ENCODE measurements around a stretch of chr21.

DNA sequence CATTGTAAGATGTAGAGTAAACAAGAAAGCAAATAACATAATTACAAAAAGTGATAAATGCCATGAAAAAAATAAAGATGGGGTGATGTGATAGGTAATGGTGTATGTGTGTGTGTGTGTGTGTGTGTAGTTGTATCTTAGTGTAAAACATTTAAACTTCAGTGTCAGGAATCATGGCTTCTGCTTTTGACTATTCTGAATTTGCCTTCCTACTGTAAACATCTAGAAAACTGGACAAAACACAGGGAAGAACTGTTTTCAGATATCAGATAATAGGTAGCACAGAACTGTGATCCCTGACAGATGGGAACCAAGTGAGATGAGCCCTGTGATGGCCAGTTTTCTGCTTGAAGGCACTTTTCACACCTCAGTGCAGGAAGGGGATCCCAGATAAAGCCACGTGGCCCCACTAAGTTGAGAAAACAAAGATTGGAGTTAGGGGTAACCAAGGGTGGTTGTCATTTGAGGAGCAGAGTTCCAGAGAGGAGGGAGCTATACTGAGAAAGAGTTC lies 17.2 kb downstream of the DYRK1A start:
- CAGE, long polyA plus RNA: no peak
- RRBS: no CpG with 5 or more reads among the region's 1 CpG

DNA sequence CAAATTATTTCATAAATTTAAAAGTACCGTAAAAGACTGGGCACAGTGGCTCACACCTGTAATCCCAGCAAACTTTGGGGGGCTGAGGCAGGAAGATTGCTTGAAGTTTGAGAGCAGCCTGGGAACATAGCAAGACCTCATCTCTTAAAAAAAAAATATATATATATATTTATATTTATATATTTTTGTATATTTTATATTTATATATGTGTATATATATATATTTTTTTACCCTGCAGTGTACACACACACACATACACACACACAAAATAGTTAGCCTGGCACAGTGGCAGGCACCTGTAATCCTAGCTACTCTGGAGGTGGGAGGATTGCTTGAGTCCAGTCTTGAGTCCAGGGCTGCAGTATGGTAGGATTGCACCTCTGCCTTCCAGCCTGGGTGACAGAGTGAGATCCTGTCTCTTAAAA lies 31.4 kb downstream of the DYRK1A start:
- CAGE, long polyA plus RNA: no peak
- RRBS: no CpG with 5 or more reads among the region's 1 CpG

GRCh38 chr21:37408699-37409145 lies 42.1 kb downstream of the DYRK1A start:
- CAGE, long polyA plus RNA: no peak
- RRBS: no CpG with 5 or more reads among the region's 2 CpGs

- CAGE, long polyA plus RNA: no peak
- RRBS: no CpG with 5 or more reads among the region's 4 CpGs
Observed at GRCh38 chr21:37436504-37437138, 70.0 kb downstream of the DYRK1A start.

- CAGE, long polyA plus RNA: no peak
- RRBS: no CpG with 5 or more reads among the region's 4 CpGs
Observed at GRCh38 chr21:38277883-38278312, 21.1 kb downstream of the KCNJ15 start.

- CAGE, long polyA plus RNA: no peak
- RRBS: no CpG with 5 or more reads among the region's 6 CpGs
Observed at GRCh38 chr21:38293553-38294326, 36.9 kb downstream of the KCNJ15 start.

GRCh38 chr21:38804363-38805412 lies 1.0 kb upstream of the ETS2 start:
- CAGE, long polyA plus RNA: no peak
- RRBS: 34% methylated on average over 14 of the region's 39 CpGs

DNA sequence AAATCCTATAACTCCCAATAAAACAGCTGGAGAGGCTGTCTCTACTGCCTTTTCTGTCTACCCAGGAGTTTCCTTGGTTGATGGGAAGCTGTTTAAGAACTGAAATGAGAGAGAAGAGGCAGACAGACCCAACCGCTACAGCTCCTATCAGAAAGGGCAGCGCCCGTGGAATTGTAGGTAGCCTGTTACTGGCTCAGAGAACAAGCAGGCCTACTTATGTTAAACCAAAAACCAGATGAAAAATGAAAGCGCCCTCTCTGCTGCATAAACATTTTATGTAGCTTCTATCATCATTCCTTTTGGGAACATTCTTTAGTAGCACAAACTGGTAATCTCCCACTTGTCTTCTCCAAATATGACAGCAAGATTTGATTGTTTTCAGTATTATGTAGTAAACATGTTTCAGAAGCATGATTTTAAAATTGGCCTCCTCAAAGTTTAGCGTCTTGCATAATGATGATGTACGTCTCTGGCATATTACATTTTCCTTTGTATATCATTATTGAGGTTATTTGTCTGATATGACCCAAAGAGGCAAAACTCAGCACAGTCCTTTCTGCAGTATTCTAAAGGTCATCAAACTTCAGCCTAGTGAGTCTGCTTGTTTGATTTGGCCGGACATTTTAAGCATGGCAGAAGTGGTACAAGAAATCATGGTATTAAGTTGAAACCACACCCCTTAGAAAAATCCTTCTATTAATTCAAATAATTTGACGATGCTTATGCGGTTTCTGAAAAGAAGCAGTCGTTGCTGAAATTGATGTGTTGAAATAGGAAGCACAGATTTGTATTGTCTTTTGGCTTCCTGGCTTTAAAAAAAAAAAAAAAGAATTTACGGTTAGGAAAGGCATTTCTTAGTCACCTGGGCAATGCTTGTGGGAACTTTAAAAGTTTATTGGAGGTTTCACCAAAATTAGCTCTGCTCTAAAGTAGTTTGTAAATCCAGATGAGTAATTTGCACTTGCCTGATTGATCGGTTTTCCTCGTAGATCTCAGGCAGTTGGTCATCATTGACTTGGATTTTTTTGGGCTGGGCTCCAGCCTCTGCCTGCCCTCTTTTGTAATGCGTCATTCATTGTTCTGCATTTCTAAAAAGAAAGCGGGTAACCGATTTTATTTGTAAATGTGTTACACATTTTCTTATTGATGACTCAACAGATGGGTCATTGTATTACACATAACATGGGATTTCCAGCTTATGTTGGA lies 5.0 kb downstream of the ETS2 start:
- CAGE, long polyA plus RNA: no peak
- RRBS: no CpG with 5 or more reads among the region's 16 CpGs

- CAGE, long polyA plus RNA: no peak
- RRBS: no CpG with 5 or more reads among the region's 1 CpG
Observed at GRCh38 chr21:38823351-38823778, 17.6 kb downstream of the ETS2 start.

DNA sequence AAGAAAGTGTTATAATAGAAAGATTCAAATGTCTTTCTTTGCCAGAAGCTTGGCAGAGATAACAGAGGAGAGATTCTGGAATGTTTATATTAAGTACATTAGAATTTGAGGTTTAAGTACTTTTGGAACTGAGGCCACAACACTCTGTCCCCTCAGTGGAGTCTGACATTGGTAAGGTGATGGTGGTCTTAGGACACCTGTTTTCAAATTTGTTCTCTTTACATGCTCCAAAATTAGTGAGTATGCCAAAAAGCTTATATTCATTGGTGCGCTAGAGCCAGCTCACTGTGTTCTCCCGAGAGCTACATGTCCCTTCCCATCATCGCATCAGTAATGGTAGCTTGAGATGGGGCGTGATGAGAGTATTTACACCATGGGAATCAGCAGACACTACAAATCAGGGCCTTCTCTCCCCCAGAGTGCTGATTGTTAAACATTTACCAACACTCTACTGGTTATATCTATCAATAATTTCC lies 19.5 kb downstream of the ETS2 start:
- CAGE, long polyA plus RNA: no peak
- RRBS: no CpG with 5 or more reads among the region's 4 CpGs

DNA sequence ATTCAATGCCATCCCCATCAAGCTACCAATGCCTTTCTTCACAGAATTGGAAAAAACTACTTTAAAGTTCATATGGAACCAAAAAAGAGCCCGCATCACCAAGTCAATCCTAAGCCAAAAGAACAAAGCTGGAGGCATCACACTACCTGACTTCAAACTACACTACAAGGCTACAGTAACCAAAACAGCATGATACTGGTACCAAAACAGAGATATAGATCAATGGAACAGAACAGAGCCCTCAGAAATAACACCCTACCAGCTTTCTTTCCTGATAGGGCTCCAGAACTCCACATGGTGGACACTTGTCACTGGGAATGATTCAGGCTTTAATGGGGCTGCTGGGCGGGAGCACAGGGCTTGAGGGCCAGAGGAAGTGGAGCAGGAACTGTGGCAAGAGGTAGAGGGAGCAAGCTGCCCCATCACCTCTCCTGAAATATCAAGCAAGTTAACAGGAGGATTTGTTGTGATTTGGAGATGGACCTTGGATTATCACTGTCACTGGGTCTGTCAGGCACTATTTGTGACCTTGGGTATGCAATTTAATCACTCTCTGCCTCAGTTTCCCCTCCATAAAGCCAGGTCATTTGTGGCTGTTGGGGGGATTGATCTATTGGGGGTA lies 24.9 kb downstream of the ETS2 start:
- CAGE, long polyA plus RNA: no peak
- RRBS: no CpG with 5 or more reads among the region's 2 CpGs

GRCh38 chr21:38834774-38835094 lies 29.0 kb downstream of the ETS2 start:
- CAGE, long polyA plus RNA: no peak
- RRBS: no CpG with 5 or more reads among the region's 3 CpGs

GRCh38 chr21:38880242-38880668 lies 74.5 kb downstream of the ETS2 start:
- CAGE, long polyA plus RNA: no peak
- RRBS: no CpG with 5 or more reads among the region's 5 CpGs

- CAGE, long polyA plus RNA: no peak
- RRBS: no CpG with 5 or more reads among the region's 16 CpGs
Observed at GRCh38 chr21:38990368-38991135, 184.8 kb downstream of the ETS2 start.

- CAGE, long polyA plus RNA: no peak
- RRBS: no CpG with 5 or more reads among the region's 10 CpGs
Observed at GRCh38 chr21:39014655-39015185, 168.5 kb downstream of the PSMG1 start.

DNA sequence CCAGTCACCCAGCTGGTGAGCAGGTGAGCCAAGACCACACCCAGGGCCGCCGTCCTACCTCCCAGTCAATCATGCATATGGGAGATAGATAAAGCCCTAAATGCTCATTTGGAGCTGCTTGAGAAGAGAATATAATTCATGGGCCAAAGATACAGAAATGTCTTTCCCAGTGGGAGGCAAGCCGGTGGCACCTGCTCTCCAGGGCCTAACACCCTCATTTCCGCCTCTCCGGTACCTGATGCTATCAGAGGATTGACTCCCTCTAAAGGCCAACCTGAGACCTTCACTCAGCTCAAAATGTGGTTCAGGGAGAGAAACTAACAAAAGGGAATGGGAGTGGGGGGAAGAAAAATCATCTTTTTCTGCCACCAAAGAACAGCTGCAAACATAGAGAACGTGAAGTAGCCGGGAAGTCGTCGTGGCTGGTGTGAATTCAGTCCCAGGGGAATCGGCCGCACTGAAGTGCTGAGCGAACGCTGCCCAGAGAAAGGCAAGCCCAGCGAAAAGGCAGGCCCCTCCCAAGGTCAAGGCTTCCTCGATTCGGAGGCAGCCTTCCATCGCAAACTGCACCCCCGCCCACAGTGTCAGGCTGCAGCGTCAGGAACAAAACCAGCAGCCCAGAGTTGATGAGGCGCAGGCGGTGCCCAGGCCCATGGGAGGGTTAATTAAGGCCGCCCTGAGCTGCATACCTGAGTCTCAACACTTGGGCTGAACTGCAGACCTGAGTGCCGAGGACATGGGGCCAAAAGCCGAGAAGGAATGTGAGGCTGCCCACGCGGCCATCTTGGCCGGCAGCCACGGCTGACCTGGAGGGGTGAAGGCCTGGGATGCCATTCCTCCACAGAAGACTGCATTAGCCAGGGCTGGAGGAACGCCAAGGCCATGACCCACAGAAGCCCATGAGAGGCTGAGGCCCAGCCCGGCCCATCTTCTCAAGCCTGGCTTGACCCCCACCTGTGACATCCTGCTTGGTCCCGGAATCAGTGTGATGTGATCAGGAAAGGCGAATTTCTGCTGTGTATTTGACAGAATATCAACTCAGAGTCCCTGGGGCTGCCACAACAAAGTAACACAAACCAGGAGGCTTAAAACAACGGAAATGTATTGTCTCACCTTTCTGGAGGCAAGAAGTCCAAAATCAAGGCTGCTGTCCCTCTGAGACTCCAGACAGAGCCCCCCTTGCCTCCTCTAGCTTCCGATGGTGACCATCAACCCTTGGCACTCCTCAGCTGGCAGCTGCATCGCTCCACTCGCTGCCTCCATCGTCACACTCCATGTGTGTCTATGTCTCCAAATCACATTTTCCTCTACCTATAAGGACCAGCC lies 160.0 kb downstream of the PSMG1 start:
- CAGE, long polyA plus RNA: no peak
- RRBS: 63% methylated on average over 4 of the region's 37 CpGs

DNA sequence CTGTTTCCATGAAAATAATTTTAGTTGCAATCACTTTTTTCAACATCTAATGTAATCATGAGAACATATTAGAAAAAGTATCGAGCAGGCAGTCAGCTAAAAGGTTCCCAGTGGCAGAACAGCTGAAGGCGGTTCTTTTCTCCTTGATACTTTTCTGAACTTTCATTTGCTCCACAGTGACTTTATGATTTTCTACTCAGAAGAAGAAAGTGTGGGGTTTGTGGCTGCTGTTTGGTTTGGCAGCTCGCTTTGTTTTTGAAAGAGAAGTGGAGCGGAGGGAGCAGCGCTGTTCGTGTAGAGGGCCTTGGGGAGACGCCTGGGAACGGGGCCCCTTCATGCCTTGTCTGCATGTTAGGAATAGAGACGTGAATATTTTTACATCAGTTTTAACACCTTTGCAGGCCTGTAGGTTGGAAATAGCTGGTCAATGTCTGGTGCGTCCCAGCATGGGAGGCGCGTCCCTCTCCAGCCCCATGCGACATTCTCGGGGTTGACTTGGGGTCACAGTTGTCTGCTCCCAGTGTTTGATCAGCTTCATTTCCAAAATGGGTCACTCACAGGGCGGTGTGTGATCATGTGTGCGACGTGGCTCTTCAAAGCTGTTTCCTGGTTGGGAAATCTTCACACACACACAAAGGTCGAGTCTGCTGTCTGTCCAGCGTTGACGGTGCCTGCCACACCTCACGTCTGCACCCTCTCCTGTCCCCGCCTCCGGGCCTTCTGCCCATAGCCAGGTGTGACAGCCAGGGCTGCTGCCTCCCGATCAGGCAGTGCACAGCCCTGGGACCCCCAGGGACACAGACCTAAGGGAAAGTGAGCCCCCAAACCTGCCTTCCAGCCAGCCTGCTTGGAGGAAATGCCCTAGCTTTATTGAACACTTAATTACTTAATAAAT lies 149.3 kb downstream of the PSMG1 start:
- CAGE, long polyA plus RNA: no peak
- RRBS: no CpG with 5 or more reads among the region's 24 CpGs

DNA sequence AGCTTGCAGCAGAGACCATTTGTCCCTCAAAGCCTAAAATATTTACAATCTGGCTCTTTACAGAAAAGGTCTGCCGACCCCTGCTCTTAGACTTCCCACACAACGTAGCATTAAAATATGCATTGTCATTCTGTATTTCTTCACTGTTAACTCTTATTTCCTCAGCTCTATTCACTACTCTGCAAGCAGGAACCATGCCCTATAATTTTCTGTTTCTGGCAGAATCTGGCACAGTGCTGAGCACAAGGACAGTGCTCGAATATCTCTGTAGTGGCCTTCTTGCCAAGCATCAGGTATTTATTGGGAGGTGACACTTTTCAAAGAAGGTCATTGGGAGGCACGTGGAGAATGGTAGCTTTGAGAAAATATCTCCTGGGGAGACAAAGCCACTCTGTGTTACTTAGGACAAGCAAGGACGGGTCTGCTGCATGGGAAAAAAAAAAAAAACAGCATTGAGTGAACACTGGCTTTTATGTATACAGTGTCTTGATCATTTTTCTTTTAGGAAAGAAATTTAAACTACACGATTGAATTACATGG lies 77.9 kb downstream of the PSMG1 start:
- CAGE, long polyA plus RNA: no peak
- RRBS: no CpG with 5 or more reads among the region's 6 CpGs

DNA sequence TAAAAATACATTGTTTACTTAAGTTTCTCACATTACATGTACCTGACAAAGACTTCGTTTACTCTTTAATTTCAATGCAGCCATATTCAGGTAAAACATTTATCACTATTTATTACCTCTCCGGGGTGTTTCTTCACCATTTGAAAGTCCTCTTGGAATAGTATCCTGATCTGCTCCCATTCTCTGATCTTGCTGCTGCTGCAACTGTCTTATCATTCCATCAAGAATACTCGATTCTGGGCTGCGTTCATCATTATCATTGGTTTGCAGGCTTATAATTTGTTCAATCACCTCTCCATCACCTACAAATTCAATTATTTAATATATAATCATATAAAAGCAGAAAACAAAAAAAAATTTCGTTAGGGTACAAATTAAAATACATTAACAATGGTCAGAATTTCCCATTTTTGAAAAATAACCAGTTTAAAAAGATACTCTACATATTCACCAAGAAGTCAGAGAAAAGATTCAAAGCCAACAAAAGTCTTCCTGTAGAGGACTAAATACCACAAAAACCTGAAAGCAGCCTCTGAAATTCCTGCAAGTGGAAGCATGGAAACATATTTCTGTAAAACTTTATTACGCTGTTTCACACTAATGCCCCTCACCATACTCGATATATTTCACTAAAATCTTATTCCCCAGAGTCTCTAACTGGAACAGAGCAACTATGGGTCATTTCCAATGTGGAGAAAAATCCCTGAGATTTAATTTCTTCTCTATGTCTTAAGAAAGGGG lies 54.9 kb downstream of the BRWD1 start:
- CAGE, long polyA plus RNA: no peak
- RRBS: no CpG with 5 or more reads among the region's 7 CpGs

- CAGE, long polyA plus RNA: no peak
- RRBS: under 1% methylated on average over 10 of the region's 44 CpGs
Observed at GRCh38 chr21:39349268-39349826, 459 bp upstream of the HMGN1 start.

Data from osteoblast (primary cell).